Penis (tissue), 1 donor: ENCODE data around the gene OBI1.

- PRO-cap: no peak
These were observed 65.7 kb downstream of the MYCBP2 start for GRCh38 chr13:77261114-77261648.

DNA sequence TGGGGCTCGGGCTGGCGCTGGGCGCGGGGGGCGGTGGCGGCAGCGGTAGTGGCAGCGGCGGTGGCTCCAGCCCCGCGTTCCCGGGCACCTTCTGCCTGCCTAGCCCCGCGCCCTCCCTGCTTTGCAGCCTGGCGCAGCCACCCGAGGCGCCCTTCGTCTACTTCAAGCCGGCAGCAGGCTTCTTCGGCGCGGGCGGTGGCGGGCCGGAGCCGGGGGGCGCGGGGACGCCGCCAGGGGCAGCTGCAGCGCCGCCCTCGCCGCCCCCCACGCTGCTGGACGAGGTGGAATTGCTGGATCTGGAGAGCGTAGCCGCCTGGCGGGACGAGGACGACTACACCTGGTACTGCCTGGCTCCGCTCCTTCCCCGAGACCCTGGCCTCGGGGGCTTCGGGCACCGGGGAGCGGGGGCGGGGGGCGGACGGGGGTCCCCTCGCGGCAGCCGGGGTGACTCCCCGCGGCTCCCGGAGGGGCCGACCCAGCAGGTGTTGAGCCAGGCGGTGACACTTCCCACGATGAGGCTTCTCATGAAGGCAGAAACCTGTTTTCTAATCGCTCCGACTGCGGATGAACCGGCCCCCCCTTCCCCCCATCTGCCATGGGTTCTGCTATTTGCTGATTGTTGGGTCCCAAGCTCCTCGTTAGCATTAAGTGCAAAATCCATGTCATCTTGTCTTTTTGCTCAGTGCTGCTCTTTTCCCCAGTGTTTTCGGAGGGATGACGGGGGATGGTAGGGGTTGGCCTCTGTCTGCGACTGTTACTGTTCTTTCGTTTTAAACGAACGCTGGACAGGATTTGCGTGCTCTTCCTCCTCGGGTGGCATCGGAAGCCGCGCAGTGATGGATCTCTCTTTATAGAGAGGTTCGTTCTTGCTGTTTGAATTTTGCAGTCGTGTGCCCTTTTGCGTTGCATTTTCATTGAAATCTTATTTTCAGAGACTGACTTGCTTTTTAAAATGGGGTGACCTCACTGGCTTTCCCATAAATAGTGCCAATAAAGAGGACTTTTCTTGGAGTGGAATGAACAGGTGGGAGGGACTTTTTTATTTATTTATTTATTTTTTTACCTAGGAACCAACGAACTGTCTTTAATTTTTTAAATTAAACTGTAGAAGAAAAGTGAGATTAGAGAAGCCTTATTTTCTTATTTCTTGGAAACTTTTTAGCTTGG, 1.1 kb downstream of the SLAIN1 start:
- PRO-cap: no peak

DNA sequence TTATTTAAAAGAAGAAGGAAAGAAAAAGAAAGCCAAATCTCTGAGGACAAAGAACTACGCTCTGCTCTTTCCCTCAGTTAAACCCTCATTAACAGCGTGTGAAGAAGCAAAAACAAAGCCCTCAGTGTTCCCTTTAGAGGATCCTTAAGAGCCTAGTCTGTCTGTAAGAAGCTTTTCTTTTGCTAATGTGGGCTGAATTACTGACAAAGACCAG, 65.0 kb downstream of the EDNRB start:
- PRO-cap: unidirectional peak, minus-strand start at position 90 of the sequence

- PRO-cap: no peak
These were observed 27.8 kb upstream of the EDNRB start for GRCh38 chr13:77946414-77946902.

- PRO-cap: no peak
These were observed 219.2 kb upstream of the EDNRB start for GRCh38 chr13:78137803-78138328.

DNA sequence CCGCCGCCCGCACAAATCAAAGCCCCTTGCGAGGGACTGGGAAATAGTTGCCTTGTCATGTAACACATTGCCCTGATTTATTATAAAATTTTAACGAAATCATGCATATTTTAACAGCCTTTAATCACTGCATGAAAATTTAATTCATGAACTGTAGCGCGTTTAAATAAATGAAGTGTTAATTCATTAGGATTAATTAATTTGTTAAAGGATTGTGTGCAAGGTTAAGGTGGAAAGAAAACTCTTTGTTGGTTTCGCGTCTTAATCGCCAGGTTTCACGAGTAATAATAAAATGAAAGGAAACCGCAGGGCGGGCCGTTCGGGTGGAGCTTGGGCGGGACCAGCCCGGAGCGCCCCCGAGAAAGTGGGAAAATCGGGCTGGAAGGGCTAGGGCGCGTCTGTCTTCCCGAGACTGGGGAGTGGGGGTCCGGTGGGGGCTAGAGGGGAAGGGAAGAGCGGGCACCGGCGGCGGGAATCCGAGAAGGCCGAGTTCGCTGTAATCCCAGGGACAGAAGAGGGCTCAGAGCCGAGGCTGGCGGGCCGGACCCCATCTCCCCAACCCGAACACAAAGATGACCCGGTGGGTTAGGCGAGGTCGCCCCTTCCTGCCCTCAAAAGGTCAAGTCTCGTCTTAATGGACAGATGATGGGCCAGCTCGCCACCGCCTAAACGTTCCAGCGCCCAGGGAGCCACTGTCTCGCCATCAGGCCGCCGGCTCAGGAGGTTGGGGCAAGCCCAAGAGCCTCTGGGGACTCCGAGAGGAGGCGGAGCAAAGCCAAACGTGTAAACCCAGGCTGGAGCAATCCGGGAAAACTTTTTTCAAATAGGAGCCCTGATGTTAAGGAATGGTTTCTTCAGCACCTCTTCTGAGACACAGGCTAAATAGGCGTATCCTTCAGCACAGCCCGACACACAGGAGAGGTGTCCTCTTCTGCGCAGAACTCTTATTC, 6.0 kb upstream of the POU4F1 start:
- PRO-cap: no peak

GRCh38 chr13:78658970-78659728, at the start of gene OBI1:
TSS of gene OBI1 (minus strand) at chr13:78659155.
- PRO-cap: unidirectional peak, minus-strand start at chr13:78659135

GRCh38 chr13:79371649-79372191, 34.3 kb downstream of the RBM26 start:
- PRO-cap: no peak

DNA sequence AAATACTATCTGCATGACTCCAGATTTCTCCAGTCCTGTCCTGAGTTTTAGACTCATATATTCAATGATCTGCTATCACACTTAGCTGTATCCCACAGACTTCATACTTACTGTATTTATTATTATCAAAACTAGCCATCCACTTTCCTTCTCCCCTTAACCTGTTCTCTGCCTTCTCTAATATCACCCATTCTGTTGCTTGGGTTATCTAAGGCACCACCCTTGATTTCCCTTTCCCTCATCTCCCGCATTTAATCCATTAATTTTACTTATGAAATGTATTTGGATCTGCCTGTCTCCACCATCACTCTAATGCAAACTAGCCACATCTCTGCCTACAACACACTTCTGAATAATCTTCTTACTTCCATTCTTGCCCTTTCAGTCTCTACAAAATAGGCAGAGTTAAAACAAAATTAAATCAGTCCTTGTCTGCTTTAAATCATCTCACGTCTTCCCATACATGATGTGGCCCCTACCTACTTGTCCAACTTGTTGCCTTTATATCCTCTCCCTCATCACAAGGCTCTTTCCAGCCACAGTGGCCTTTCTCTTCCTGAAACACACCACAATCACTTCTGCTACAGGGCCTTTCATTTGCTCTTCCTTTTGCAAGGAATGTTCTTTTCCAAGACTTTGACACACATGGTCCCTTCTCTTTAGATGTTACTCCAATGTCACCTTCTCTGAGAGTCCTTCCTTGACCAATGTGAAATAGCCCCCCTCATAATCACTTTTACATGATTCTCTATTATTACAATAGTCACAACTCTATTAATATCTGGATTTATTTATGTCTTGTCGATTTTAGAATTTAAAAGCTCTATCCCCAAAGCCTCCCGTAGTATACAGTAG, 1.8 kb downstream of the RBM26 start:
- PRO-cap: no peak

DNA sequence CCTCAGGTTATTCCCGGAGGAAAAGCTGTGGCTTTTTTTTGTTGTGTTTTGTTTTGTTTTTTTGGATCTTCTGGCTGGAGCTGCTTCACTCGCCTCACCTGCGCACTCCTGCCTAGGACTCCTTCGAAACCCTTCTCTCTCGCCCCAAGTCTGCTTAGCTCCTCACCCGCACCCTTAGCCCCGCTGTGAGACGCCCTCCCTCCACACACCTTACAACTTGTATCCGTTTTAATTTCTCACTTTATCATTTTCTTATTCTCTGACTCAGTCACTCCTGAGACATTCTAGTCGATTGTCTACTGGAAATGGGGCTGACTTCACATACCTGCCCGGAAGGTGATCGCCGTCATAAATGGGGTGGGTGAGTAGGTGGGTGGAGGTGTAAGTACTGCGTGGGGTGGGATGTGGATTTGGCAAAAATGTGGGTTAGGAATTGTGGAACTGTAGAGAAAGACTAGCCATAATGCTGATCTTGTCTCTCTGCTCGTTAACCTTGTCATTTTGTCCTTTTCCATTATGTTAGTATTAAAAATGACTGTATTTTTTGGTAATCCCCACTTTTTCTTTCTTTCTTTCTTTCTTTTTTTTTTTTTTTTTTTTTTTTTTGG, 739 bp downstream of the NDFIP2 start:
- PRO-cap: bidirectional peak, plus-strand start at position 416 of the sequence, minus-strand start at position 192 of the sequence

DNA sequence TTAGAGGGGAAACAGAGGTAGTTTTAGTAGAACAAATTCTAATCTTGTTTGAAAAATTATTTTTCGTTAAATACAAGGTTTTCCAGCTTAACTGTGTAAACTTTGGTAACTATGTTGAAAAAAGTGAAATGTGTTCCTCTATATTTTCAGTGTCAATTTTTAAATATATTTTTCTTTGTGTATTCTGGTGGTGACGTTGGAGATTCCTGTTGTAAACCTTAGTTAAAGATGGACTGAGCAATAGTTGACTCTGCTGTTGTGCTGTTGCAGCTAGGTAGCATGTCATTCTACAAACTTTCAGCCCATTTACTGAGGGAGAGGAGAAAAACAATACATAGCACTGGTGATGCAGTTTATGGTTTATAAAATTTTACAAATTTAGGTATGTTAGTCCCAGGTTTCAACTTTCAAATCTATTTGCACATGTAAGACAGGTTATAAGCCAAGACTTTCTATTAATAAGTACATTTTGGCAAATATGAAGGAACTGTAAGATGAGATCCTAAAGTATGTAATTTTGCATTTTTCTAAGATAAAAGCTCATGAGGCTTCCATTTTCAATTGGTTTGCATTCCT, 1.3 kb downstream of the NDFIP2 start:
- PRO-cap: no peak

DNA sequence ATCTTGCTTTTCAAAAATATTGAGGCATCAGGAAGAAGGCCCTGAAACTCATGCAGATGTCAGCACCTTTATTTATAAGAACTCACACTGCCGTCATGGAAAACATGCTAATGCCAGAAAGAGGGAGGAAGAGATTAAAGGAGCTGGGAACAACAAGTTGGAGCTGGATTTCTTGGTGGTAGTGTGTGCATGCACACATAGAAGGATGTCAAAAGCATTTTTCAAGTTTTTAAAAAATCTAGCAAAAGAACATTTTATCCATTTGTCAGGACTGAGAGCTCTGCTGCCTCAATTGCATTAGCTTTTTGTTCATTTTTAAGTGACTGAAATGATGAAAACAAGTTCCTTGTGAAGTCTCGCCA, 342.5 kb downstream of the SPRY2 start:
- PRO-cap: no peak

- PRO-cap: no peak
These were observed 184.3 kb downstream of the SPRY2 start for GRCh38 chr13:80156575-80157052.

DNA sequence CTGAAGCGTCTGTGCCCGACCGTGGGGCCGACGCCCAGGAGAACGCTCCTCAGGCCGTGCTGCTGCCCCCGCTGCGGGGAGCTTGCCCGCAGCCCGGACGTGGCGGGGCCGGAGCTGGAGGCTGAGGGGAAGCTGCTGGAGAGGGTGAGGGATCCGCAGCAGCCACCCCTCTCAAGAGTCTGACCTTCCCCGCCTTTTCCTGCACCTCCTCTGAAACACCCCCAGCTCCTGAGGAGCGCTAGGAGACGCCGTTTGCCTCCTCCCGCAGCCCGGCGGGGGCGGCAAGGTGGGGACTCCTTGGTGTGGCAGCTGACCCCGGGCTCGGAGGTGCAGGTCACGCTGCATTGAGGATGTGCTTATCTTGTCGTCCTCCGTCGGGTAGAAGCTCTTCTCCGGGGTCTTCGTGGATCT, 314.0 kb upstream of the SPRY2 start:
- PRO-cap: no peak

DNA sequence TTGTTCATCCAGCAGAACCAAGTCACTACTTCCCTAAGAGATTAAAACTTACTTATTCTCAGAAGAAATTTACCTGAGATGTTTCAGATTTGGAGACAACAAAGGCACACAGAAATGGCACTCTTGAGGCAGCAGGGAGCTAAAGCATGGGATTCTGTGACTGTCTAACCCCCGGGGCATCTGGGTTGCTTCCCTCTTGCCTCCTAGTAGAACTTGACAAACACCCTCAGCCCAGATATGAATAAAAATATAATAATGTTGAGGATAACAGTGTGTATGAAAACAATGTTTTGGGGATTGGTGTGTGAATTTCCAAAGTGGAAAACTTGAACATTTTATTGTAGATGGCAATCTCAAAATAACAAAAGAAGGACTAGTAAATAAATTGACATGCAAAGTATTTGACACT, 1393.6 kb upstream of the SPRY2 start:
- PRO-cap: no peak

DNA sequence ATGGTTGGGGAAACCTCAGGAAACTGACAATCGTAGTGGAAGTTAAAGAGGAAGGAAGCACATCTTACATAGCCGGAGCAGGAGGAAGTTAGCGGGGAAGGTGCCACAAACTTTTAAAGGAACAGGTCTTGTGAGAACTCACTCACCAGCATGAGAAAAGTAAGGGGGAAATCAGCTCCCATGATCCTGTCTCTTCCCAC, 315.8 kb downstream of the SLITRK6 start:
- PRO-cap: no peak

DNA sequence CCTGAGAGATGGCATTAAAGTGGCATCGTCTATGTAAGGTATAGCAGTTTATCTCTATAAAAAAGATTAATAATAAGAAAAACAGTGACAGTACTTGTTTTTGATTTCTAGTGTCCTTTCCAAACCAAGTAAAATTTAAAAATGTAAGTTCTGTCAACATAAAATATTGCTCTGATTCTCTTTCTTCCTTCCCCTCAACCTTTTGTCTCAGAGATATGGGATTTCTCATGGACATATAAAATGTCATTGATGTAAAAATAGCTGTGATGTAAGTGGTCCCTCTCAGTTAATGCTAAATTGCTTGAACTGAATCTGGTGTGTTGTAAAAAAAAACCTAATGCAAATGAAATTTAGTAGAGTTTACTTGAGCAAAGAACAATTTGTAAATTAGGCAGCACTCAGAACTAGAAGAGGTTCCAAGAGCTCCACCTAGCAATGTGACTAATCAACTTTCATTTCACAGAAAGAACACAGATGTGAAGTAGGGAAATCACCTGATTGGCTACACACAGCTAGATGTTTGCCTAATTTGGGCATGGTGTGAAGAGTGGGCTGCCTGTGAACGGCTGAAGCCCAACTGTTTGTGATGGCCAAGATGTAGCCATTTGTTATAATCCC, 724.6 kb upstream of the SLITRK5 start:
- PRO-cap: no peak

GRCh38 chr13:86986377-86986823, 684.8 kb upstream of the SLITRK5 start:
- PRO-cap: no peak

DNA sequence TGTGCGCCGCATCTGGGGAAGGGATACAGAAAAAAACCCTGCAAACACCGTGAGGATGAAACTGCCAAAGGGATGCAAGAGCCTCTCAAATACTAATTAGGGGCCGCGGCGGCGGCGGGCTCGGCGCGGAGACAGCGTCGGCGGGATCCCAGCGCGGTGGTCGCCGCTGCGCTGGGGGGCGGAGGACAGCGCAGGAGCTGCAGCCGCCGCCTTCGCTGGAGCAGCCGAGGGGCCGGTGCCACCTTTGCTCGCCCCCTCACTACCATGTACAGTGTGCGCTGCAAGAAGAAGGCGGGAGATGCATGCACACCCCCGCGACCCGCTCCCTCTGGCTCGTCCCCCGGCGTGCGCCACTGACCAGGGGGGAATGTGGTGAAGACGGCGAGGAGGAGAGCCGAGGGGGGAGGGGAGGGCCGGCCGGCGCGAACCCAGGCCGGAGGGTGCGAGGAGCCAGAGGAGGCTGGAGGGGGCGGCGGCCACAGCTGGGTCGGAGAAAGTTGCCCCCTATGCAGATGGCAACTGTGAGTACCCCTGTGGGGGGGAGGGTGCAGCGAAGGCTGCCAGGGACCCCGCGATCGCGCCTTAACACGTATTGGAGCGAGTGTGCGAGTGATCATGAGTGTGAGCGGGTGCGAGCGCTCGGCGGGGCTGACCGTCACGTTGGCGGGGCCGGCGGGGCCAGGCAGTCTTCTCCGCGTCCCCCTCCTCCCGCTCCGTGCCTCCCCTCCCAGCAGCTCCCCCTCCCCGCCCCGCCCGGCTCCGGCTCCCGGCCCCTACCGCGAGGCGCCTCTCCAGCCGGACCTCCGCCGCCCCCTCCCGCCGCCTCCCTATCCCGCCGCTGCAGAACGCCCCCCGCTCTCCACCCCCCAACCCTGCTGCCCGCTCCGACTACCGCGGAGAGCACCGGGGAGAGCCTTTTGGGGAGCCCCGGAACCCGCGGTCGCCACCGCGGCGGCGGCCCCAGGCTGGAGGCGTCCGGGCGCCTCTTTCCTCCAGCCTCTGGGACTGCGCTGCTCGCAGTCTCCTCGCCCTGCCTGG, 837 bp downstream of the SLITRK5 start:
- PRO-cap: bidirectional peak, plus-strand start at position 426 of the sequence, minus-strand start at position 330 of the sequence

GRCh38 chr13:87720568-87721146, 49.5 kb downstream of the SLITRK5 start:
- PRO-cap: no peak